ENCODE measurements around the genes F13A1 and RREB1.

- PRO-cap, result no peak
- RAMPAGE, long total RNA, 3 experiments, result no peak in any of the 3 experiments
Observed at GRCh38 chr6:5653780-5654346, 352.9 kb downstream of the NRN1 start.

DNA sequence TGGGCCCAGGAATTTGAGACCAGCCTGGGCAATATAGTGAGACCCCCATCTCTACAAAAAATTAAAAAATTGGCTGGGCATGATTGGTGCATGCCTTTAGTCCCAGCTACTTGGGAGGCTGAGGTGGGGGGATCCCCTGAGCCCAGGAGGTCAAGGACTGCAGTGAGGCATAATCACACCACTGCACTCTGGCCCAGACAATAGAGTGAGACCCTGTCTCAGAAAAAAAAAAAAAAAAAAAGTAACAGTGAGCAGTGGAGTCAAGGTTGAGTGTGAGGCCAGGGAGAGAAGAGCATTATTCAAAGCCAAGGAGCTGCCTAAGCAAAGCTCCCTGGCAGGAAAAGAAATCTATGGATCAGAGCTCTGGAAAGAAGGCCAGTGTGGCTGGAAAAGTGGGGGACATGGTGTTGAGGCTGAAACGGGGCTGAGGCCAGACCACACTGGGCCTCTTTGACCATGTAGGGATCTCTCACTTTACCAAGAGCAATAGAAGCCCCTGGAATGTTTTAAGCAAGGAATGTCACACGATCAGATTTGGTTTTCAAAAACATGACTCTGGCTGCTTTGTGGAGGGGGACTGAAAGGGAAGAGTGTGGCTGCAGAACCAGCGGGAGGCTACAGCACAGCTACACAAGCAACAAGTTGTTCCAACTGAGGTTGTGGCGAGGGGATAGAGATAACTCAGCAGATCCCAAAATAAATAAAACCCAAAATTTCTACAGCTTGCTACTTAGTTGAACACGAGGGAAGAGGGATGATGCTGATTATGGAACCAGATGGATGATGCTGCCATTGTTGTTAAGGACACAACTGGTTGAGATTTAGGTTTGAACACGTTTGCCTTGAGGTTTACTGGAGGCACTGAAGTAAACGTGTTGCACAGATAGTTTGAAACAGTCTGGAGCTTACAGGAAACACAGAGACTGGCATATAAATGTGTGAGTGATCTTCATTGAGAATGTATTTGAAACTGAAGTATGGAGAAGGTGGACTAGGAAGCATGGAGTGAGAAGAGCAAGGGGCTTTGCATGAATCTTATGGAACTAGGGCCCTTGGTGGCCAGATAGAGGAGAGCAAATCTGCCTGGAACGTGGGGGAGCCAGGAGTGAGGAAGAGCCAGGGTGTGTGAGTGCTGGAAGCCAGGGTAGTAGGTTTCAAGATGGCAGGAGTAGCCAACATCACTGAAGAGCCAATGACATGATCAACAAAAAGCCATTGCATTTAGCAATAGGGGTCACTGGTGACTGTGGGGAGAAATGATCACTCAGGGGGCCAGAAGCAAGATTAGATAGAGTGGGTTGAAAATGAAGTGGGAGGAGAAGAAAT lies 345.8 kb downstream of the NRN1 start:
- PRO-cap, result no peak
- RAMPAGE, long total RNA, 3 experiments, result start-site peak on the plus strand in 1 of 3 experiments, centred at positions 174 to 379 of the sequence, 5 reads per replicate

DNA sequence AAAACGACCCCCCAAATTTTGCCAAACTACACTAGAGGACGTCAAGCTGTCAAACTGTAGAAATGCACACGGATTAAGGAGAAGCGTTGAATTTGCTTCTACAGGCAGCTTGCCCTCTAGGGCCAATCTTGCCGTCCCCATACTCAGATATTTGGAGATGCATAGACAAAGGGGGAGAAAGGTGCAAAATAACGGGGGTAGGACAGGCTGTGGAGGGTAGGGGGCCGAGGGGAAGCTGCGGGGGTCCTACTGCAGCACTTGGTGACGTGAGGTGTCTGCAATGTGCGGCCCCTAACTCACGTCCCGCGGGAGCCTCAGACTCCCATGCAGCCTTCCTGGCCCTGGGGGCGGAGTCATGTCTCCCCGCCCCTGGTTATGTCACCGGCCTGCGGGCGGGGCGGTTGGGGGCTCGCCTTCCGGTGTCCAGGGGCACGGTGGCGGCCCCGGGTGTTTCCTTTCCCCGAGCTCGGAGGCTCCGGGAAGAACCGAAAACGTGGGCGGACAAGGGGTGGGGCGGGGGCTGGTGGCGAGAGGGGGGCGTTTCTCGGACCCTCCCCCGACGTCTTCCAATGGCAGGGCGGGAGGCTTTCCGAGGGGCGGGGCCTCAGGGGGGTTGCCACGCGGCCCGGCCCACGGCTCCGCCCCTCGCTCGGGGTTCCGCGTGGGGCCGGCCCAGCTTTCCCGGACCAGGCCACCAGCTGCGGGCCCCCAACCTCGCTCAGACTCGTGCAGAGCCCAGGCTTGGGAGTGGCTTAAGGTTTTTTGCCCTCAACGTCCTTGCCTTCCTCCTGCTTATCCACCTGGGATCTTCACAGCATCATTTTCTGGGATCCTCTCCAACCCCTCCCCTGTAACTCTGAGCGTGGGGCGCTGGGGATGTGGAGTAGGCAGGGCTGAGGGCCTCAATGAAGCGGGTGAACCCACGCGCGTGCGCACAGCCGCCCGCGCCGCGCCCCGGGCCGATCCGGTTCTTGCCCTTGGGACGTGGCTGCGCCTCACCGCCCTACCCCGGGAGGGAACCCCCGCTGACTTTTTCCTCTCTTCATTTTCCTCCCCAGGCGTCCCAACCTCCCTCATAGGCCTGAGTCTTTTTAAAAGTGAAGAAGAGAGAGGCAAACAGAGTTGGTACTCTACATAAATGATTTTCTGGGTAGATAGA lies 2.0 kb upstream of the NRN1 start:
- PRO-cap, result bidirectional peak, plus-strand start at position 675 of the sequence, minus-strand start at position 343 of the sequence; unidirectional peak, minus-strand start at position 907 of the sequence
- RAMPAGE, long total RNA, 3 experiments, result no peak in any of the 3 experiments

DNA sequence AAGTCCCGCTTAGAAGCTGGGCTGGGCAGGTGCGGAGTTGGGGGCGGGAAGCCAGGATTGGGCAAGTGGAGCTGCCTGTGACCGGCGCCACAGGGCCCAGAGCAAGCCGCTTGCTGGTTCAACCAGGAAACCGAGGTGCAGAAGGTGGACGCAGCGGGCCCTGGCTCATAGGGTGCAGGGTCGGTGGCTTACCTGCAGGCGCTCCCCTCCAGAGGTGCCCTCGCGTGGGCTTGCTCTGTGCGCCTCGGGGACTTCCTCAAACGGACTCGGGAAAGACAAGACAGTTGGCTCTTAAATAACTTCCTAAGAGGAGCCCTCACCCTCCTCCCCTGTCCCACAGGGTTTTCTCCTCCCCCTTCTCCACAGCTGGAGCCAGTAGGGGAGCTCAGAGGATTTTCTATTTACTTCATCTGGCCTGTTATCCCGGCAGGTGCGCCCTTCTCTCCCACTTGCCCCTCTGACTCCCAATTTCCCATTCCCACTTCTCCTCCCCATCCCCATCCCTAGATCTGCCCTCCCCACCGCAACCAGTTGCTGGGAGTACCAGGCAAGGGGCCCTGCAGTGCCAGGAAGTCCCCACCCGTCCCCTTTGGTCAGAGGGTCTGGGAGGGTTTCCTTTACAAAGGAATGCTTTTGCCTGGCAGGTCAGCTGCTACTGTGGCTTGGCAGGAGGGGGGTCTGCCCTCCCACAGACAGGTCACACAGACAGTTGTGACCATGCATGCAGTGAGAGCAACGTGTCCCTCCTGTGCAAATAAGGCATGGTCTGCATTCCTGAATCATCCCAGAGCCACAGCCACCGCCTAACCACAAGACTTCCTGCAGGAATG lies at the start of gene F13A1:
F13A1 (minus strand) TSS at position 268 of the 830 bp plus-strand sequence.
- PRO-cap, result unidirectional peak, minus-strand start at position 268 of the sequence
- RAMPAGE, long total RNA, 3 experiments, result start-site peak on the minus strand in 3 of 3 experiments, centred at positions 253 to 264 of the sequence, 112 to 10,904 reads per replicate

GRCh38 chr6:6592838-6593382 lies 4.4 kb downstream of the LY86 start:
- PRO-cap, result no peak
- RAMPAGE, long total RNA, 3 experiments, result no peak in any of the 3 experiments

- PRO-cap, result no peak
- RAMPAGE, long total RNA, 3 experiments, result no peak in any of the 3 experiments
Observed at GRCh38 chr6:6678774-6679225, 90.3 kb downstream of the LY86 start.

GRCh38 chr6:6684486-6684982 lies 96.0 kb downstream of the LY86 start:
- PRO-cap, result no peak
- RAMPAGE, long total RNA, 3 experiments, result no peak in any of the 3 experiments

DNA sequence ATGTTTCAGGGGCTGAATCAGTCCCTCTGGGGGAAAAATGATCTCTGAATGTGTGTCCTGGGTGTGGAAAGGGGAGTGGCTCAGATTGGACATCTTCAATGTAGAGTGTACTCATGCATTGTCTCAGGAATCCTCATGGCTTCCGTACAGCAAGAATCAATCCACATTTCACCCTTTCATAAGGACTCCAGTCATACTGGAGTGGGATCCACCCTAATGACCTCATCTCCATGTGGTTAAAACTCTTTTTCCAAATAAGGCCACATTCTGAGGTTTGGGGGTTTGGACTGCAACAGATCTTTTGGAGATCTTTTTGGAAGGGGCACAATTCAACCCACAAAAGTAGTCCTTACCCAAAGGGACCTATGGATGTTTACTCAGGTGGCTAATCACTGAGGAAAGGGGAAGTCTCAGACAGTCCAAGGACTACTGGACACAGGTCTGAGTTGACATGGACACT lies 101.4 kb downstream of the LY86 start:
- PRO-cap, result no peak
- RAMPAGE, long total RNA, 3 experiments, result no peak in any of the 3 experiments

DNA sequence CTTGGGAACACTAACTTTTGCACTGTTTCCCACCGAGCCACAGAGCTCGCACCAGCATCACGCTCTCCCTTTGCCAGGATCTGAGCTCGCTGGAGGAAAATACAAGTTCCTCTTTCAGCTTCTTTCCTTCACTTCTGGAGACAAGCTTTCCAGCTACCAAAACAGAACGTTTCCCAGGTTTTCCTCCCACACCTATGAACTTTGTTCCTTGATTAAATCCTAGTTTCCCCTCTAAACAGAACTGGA lies 135.3 kb downstream of the LY86 start:
- PRO-cap, result bidirectional peak, plus-strand start outside the sequence, minus-strand start at position 196 of the sequence
- RAMPAGE, long total RNA, 3 experiments, result no peak in any of the 3 experiments

DNA sequence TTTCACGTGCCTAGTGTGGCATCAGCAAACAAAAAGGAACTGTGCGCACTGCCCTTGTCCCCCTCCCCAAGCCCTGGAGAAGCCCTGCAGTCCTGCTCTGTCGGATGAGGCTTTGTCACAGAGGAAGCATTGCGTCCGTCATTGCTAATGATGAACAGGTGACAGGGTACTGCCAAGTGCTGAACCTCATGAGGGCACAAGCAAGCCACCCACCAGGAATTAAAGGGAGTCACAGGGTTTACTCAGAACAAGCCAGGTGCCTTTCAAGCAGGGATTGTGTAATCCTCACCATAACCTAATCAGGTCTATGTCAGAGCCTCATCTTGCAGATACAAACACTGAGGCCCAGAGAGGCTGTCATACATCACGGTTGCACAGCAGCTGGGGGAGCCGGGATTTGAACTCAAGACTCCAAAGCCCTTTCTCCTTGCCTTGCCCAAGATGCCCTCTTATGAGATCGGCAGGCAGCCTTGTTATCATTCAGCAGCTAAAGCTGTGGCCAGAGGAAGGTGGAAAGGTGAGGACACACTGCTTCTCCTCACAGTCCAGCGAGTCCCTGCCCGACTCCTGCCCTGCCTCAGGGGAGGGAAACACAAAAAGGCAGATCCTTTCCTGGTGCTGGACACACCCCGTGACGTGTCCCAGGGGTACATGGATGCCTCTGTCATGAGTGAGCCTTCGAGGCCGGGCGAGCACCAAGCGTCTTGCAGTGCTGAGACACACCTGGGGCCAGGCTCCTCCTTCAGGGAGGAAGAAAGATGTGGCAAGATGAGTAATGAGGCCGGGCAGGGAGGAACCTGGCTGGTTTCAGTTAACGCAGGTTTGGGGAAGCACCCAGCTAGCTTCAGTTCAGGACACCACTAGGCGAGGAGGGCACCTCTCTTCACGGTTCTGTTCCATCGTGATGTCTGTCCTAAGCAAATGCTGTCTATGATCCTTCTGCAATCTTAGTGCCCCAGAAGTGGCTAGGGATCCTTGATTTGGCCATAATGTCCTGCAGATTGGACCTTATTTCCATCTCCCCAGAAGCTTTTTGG lies 214.9 kb downstream of the LY86 start:
- PRO-cap, result no peak
- RAMPAGE, long total RNA, 3 experiments, result no peak in any of the 3 experiments

GRCh38 chr6:6885351-6886663 lies 222.0 kb upstream of the RREB1 start:
- PRO-cap, result bidirectional peak, plus-strand start at chr6:6885673, minus-strand start at chr6:6885552
- RAMPAGE, long total RNA, 3 experiments, result no peak in any of the 3 experiments

GRCh38 chr6:6994523-6995242 lies 113.1 kb upstream of the RREB1 start:
- PRO-cap, result no peak
- RAMPAGE, long total RNA, 3 experiments, result no peak in any of the 3 experiments

DNA sequence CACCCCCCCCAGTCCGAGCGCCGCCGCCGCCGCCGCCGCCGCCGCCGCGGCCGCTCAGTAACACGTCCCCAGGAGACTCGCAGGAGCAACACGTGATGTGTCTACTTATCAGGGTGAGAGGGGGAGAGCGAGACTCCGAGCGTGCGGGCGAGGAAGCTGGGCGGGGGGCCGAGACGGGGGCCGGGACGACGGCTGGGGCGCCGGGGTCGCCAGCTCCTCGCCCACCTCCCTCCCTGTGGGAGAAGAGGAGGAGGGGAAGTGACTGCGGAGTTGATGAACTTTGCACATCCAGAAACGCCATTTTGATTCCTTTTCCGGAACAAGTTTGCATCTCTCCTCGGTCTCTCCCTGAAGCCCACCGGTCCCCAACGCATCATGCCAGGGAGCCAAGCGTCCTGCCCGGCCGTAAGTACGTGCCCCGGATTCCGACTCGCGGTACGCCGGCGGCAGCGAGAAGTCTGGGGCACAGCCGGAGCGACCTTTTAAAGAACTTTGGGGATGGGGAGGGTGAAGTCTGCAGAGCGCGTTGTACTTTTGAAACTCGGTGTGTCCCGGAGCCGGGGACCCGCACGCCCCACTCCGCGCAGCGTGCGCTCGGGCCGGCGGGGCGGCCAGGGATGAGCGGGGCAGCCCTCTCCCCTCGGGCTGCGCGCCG lies at the start of gene RREB1:
RREB1 (plus strand) TSS at position 306 of the 655 bp plus-strand sequence.
- PRO-cap, result bidirectional peak, plus-strand start at position 138 of the sequence, minus-strand start at position 79 of the sequence; bidirectional peak, plus-strand start at position 577 of the sequence, minus-strand start at position 536 of the sequence
- RAMPAGE, long total RNA, 3 experiments, result start-site peak on the plus strand in 2 of 3 experiments, centred at positions 142 to 334 of the sequence, 31 to 199 reads per replicate

DNA sequence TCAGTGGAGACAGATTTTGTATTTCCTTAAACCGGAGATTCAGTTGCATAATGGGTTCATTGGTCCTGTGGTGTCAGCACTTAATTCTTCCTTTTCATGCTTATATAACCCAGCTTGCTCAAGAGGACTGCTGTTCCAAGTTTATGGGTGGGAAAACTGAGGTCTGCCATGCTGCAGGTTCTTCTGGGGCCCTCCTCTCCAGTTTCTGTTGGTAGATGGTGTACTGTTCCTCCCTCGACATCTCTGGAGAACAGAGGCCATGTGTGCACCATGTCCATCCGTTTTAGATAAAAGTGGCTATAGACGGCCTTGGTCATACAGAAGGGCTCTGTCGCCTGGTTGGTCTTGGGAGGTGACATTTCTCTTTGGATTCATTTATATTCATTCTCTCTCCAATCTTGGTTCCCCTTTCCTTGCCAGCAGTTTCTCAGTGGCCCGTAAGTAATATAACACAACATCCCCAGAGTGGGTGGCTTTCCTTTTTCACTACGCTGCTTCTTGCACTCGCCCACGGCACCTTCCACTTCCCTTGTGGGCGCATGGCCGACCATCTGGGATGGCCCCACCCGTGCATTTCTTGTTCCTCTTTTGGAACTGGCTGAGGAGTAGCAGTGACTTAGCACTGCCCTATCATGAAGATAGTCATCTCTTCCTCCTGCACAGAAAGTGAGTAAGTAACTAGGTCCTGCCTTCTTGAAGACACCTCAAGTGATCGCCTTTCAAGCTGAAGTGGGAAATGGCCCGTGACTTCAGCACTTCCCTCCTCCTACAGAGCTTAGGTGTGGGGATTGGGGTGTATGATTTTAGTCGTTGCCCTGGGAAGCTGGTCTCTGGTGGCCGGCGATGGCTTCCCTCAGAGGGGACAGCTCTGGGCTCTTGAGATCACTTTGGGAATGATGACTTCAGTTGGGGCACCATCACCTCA lies 94.2 kb downstream of the RREB1 start:
- PRO-cap, result no peak
- RAMPAGE, long total RNA, 3 experiments, result no peak in any of the 3 experiments

GRCh38 chr6:7215703-7216361 lies 97.2 kb downstream of the SSR1 start:
- PRO-cap, result no peak
- RAMPAGE, long total RNA, 3 experiments, result no peak in any of the 3 experiments

GRCh38 chr6:7230233-7231498 lies 82.3 kb downstream of the SSR1 start:
- PRO-cap, result no peak
- RAMPAGE, long total RNA, 3 experiments, result no peak in any of the 3 experiments

GRCh38 chr6:7312230-7312868 lies 650 bp downstream of the SSR1 start:
- PRO-cap, result unidirectional peak, plus-strand start at chr6:7312635
- RAMPAGE, long total RNA, 3 experiments, result no peak in any of the 3 experiments

- PRO-cap, result no peak
- RAMPAGE, long total RNA, 3 experiments, result no peak in any of the 3 experiments
Observed at GRCh38 chr6:7389149-7389590, 372 bp downstream of the CAGE1 start.

DNA sequence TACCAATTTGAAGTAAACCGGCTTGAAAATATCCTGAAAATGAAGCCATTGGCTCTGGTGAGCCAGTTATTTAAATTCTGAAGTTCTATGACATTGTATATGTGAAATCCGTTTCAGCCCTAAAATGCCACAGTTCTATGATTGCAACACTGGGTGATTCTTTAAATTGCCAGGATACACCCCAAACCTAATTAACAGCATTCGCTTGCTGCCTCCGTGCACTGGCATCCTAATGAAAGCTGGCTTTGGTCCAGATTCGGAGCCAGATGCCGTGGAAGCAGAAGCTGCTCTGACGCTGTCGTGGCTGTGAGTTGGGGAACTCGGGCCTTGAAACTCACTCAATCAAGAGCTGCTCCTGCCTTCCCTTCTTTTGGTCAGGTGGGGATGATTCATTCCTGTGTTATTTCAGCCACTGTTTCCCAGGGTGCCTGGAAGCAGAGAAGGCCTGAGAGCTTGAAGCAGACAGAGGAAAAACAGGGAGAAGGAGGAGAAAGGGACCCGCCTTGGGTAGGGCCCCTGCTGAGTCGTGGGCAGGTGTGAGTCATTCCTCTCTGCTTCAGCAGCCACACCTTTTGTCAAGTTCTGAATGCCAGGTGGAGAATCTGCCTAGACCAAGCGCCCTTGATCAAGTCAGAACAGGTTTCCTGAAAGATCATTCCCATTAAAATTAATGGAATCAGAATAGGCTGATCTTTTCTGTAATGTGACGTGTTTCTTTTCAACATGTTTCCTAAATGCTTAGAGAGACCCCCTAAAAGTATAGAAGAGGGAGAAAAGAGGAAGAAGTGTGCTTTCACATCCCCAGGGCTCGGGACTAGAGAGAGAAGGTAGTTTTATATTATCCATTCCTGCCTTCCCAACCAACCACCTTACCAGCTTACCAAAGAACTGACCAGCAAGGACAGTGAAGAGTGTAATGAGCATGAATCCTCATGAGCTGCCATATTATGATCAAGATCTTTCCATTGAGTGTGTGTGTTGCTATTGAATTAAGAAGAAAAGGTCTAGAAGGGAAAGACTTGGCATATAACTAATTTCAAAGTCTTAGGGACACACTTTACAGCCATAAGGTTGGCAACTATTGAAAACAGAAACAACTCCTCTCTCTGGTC lies 36.0 kb upstream of the DSP start:
- PRO-cap, result no peak
- RAMPAGE, long total RNA, 3 experiments, result no peak in any of the 3 experiments

DNA sequence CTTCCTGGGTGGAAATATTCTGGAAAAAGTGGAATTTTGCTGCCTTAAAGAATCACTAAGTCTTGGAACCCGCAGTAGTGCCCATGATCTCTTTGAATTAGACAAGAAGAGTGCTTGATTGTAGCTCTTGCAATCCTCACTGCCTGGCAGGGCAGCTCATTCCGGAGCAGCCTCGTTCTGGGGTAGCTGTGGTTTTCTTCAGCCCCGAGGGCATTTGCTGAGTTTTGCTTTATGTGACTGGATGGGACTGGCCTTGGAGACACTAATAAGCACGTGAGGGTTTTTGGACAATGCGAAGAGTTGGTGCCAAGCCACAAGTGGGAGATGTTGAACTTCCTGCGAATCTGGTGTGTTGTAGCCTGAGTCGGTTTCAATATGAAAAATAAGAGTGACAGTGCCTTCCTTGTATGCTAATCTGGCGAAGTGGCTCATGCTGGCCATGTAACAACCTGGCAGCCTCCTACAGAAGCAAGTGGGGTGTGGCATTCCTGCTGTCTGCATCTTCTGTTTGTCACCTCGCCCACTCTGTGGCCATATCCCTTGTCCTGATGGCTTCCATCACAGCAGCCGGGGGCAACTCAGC lies 28.3 kb downstream of the SNRNP48 start:
- PRO-cap, result bidirectional peak, plus-strand start at position 413 of the sequence, minus-strand start at position 179 of the sequence
- RAMPAGE, long total RNA, 3 experiments, result no peak in any of the 3 experiments

All from subcutaneous adipose tissue (tissue), 3 donors.